Renal cortical epithelial cell (primary cell): ENCODE data around the genes LHCGR and SPTBN1.

DNA sequence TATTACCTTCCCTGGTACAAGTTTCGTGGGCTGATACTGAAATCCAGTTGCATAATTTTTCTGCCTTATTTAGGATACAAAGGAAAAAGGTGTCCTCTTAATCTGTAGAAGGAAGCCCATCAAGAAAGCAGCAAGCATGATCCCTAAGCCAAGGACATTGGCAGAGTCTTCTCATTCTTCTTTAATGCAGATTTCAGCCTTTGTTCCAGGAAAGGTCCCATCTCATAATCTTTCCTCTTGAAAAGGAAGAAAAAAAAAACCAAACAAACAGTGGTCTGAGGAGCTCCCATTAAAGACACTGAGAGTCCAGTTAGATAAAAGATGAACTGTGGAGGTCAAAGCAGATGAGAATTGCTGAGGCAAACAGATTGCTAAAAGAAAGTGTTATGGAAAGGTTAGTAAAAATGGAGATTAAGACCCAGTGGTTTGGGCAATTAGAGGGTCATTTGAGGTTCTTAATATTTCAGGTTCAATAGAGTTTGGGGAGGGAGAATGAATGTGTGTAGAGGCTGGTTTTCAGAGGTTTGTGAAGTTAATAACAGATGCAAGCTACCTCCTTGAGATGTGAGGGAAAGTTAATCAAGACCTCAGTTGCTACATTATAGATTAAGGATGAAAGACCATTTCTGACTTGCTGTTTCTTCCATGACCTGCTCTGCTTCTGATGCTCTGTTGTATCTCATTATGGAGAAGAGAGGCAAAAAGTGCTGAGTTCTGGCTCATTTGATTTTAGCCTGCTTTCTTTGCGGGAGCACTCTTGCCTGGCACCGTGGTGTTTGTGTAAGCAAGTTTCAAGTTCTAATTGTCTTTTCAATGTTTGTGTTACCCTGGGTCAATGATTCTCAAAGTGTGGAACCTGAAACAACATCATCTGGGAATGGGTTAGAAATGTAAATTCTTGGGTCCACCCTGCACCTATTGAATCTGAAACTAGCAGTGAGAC, 3.5 kb downstream of the PPP1R21 start:
- RRBS: no CpG with 5 or more reads among the region's 3 CpGs

- RRBS: no CpG with 5 or more reads among the region's 5 CpGs
These were observed 33.9 kb downstream of the PPP1R21 start for GRCh38 chr2:48474335-48475045.

- RRBS: no CpG with 5 or more reads among the region's 13 CpGs
These were observed 1.2 kb downstream of the STON1 start for GRCh38 chr2:48530929-48531806.

- RRBS: 0% methylated on average over 3 of the region's 41 CpGs
These were observed at the start of gene LHCGR for GRCh38 chr2:48755392-48756010. Gene LHCGR (minus strand): TSS chr2:48755724.

- RRBS: no CpG with 5 or more reads among the region's 3 CpGs
These were observed 887.7 kb downstream of the NRXN1 start for GRCh38 chr2:50144122-50144709.

DNA sequence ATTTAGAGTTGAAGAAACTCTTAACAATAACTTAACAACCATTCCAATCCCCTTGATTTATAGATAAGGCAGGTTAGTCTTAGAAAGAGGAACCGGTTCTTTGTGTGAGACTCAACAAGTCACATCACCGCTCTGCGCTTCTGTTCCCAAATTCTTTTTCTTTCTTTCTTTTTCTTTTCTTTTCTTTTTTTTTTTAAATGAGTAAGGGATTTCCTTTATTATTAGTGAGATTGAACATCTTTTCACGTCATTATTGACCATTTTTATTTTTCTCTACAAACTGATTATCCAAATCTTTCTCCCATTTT, 655.2 kb downstream of the NRXN1 start:
- RRBS: no CpG with 5 or more reads among the region's 4 CpGs

- RRBS: no CpG with 5 or more reads among the region's 3 CpGs
These were observed 6.6 kb downstream of the ASB3 start for GRCh38 chr2:53780147-53780485.

GRCh38 chr2:53787937-53788153, 1.0 kb downstream of the ERLEC1 start:
- RRBS: no CpG with 5 or more reads among the region's 5 CpGs

DNA sequence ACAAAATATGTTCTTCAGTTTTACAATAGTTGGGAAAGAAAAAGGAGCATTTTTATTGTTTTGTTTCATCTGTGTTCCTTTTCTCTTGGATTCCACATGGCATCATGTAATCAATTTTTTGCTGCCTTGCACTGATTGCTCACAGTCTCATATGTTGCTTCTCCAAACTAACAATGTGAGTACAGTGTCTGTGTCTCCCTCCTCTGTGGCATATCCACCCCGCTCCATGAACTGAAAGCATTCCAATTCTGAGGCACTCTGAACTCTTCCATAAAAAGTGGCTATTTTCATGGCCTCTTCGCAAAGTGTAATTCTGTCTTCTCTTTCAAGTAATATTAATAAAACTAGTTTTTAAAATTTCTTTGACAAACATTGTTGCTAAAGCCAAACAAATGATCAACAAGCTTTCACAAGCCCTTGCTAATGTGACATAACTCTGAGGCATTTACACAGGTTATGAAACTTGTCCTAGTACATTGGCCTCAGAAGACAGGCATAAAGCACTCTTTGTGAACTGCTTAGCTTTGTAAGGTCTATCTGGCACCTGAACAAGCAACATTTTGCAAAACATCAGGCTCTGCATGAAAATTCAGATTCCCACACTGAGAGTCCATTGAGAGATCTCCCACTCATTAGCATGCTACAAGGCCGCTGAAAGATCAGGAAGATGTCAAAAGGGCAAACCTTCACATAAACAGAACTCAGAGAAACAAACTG, 33.0 kb downstream of the GPR75 start:
- RRBS: no CpG with 5 or more reads among the region's 3 CpGs

- RRBS: 1% methylated on average over 46 of the region's 77 CpGs
These were observed at the start of gene SPTBN1 for GRCh38 chr2:54455804-54456524. Gene SPTBN1 (plus strand): TSS chr2:54456327.

DNA sequence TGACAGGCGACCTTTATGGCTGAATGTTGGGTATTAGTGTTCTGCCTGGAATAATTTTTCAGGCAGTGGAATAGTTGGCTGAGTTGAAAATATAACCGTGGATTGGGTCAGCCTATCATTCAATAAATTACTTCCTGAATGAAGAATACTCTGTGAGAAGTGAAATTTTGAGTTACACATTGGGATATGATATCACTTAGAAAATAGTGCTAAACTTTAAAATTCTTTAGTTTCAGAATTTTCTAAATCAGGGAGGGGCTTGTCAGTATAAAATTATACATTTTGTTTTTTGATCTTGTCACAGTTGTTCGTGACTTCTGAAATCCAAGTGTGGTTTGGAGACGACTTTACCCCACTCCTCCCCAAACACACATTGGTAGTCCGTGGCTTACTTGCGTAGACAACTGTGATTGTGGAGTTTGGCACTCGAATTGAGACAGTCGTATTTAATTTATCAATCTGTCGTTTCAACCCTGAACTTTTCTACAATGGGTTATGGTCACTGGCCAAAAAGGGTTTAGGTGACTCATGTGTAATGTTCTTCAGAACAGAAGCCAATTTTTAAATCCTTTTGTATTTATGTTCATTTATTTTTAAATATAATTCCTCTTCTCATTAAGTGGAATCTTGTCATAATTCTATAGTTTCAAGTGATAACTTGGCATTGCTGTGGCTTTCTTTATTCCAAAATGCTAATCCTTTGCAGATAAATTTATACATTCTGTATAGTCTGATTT, 129.8 kb downstream of the SPTBN1 start:
- RRBS: no CpG with 5 or more reads among the region's 9 CpGs

GRCh38 chr2:54609576-54610158, 113.8 kb upstream of the EML6 start:
- RRBS: no CpG with 5 or more reads among the region's 4 CpGs

- RRBS: no CpG with 5 or more reads among the region's 6 CpGs
These were observed 100.1 kb upstream of the EML6 start for GRCh38 chr2:54623204-54623925.

DNA sequence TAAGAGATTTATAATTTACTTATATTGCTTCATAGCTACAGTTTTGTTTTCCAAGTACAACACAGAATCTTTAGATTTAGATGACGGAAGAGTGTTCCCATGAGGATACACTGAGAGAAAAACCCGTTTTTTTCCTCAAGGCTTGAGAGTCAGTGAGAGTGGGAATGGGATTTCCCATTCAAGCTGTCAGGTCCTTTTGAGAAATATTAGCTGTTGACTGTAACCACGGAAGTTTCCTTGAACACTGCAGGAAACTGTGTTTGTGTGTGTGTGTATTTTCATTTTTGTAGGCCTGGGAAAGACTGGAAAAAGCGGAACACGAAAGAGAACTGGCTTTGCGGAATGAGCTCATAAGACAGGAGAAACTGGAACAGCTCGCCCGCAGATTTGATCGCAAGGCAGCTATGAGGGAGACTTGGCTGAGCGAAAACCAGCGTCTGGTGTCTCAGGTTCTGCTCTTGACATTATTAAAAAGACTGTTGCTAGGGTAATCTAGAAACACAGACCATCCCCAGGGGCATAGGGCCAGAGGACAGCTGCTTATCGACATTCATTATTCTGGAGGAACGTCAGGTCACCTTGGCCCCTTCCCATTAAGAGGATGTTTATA, 98.8 kb upstream of the EML6 start:
- RRBS: no CpG with 5 or more reads among the region's 13 CpGs

DNA sequence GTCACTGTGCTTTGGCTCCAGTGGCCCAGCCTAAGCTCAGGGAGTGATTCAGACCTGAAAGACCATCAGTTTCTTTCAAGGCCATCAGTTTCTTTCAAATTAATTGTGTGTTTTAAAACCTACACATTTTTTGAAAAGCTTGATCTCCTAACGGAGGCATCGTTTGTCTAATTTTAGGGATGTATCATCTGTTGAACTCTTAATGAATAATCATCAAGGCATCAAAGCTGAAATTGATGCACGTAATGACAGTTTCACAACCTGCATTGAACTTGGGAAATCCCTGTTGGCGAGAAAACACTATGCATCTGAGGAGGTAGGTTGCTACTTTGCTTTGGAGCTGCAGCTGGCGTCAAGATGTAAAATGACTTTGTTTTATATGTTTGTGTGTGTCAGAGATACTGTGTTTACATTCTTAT, 68.6 kb upstream of the EML6 start:
- RRBS: no CpG with 5 or more reads among the region's 5 CpGs

GRCh38 chr2:54709032-54710123, 14.1 kb upstream of the EML6 start:
- RRBS: 4% methylated on average over 4 of the region's 40 CpGs

- RRBS: no CpG with 5 or more reads among the region's 9 CpGs
These were observed 152.3 kb downstream of the RTN4 start for GRCh38 chr2:54897930-54898376.

- RRBS: no CpG with 5 or more reads among the region's 8 CpGs
These were observed 104.3 kb downstream of the RTN4 start for GRCh38 chr2:54945773-54946615.